Mucosa of descending colon (tissue), 1 donor: ENCODE results near the gene C15orf61.

GRCh38 chr15:67126994-67127910 is 61.9 kb downstream of the SMAD3 start:
- PRO-cap: bidirectional peak, plus-strand start at chr15:67127363, minus-strand start at chr15:67127387

GRCh38 chr15:67137672-67138688 is 72.6 kb downstream of the SMAD3 start:
- PRO-cap: unidirectional peak, minus-strand start at chr15:67138474

DNA sequence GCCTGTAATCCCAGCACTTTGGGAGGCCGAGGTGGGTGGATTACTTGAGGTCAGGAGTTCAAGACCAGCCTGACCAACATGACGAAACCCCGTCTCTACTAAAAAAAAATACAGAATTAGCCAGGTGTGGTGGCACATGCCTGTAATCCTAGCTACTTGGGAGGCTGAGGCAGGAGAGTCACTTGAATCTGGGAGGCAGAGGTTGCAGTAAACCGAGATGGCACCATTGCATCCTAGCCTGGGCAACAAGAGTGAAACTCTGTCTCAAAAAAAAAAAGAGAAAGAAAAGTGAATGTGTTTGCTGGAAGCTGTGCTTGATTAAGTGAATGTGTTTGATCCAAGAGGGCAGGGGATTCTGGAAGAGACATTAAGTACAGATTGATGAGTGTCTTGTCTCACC is 74.5 kb downstream of the SMAD3 start:
- PRO-cap: no peak

- PRO-cap: no peak
Measured at GRCh38 chr15:67153819-67154705, 88.7 kb downstream of the SMAD3 start.

GRCh38 chr15:67165901-67166256 is 88.6 kb downstream of the AAGAB start:
- PRO-cap: no peak

DNA sequence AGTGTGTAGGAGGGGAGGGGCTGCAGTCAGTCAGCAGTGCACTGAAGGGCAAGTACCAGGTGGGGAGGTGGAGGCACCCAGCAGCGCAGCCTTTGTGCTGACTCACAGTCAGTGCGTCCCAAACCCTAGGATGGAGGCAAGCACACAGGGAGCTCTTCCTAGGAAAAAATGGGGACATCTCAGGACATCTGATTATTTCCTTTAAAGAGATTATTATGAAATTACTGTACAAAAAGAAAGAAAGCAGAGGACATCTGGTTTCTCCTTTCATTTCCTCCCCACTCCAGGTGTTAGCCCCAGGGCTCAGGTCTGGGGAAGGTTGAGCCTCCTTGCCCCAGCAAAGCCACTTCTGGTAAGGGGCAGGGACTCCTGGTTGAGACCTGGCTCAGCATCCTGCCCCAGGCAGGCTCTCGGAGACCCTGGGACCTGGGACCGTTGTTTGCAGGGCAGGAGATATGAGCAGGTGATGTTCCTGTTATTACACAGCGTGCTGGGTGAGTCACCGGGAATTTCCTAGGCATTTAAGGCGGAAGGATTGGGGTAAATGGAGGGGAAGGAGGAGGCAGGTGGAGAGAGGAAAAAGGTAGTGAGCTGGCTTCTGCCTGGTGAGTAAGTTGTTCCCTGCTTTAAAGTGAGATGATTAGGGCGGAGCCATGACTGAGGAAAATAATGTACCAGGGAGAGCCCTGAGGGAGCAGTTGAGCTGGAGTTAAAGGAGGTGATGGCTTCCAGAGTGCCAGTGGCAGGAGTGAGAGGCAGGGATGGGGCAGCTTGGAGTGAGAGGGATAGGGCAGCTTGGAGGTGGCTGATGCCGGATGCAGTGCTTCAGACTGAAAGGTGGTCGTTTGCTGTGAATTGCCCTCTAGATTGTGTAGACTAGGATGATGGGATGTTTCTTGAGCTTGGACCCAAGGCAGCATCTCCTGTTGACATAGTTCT is 79.6 kb downstream of the AAGAB start:
- PRO-cap: no peak

DNA sequence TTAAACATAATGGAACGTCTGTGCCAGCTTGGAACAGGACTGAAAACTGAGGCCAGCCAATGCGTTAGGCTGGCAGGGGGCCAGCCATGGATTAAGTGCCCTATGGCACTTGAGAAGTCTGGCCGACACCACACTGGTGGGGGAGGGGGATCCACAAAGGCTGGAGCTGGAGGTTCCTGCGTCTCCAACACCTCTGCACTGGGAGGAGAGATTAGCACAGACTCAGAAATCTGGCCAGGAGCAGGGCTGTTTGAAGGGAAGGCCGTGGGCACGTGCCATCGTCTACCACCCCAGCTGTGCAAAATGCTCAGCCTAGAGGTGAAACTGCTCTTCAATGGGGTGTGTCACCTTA is 77.8 kb downstream of the AAGAB start:
- PRO-cap: no peak

- PRO-cap: no peak
Measured at GRCh38 chr15:67193274-67194293, 60.9 kb downstream of the AAGAB start.

- PRO-cap: no peak
Measured at GRCh38 chr15:67479739-67480149, 41.2 kb upstream of the C15orf61 start.

GRCh38 chr15:67520895-67521789 is at the start of gene C15orf61:
Gene C15orf61 (plus strand): TSS chr15:67521131.
- PRO-cap: bidirectional peak, plus-strand start at chr15:67521249, minus-strand start at chr15:67521093; bidirectional peak, plus-strand start at chr15:67521688, minus-strand start at chr15:67521600

- PRO-cap: no peak
Measured at GRCh38 chr15:67916979-67917511, 91.7 kb downstream of the SKOR1 start.

GRCh38 chr15:68187344-68188067 is 17.6 kb downstream of the CALML4 start:
- PRO-cap: no peak

DNA sequence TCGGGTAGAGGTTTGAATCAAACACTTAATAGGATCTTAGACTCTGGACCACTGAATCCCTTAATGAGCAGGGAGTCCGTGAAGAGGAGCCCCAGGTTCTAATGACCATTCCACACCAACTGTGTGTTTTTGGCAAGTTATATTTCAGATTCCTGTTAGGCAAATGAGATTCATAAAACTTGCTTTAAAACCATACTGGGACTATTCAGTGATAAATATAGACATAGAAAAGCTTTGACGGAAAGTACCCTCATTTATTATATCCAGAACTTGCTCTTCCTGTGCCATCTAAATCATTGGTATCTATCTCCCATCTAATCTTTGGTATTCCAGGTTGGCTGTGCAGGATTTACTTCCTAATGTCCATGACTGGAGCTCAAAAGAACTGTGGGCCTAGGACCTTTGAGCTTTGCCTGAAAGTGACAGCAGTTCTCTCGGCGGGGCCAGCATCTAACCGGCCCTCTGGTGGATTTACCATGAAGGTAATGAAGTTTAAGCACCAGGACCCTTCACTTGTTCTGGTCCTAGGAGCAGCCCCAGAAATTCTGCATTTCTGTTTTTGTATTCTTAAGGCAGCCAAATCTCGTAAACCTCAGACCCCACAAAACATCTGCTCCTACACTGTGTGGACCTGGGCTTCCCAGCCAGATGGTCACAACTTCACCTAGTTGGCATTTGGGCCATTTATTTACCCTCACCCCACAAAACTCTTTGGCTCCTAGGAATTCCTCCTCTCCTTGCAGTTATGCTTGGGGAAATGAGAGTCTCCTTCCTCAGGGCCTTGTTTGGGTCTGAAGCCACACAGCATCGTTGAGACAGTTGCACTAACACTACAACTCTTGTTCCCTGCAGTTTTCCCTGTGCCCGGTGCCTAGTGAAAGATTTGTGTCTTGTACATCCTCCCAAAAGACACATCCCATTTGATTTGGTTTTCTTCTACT is 13.0 kb downstream of the CALML4 start:
- PRO-cap: no peak

DNA sequence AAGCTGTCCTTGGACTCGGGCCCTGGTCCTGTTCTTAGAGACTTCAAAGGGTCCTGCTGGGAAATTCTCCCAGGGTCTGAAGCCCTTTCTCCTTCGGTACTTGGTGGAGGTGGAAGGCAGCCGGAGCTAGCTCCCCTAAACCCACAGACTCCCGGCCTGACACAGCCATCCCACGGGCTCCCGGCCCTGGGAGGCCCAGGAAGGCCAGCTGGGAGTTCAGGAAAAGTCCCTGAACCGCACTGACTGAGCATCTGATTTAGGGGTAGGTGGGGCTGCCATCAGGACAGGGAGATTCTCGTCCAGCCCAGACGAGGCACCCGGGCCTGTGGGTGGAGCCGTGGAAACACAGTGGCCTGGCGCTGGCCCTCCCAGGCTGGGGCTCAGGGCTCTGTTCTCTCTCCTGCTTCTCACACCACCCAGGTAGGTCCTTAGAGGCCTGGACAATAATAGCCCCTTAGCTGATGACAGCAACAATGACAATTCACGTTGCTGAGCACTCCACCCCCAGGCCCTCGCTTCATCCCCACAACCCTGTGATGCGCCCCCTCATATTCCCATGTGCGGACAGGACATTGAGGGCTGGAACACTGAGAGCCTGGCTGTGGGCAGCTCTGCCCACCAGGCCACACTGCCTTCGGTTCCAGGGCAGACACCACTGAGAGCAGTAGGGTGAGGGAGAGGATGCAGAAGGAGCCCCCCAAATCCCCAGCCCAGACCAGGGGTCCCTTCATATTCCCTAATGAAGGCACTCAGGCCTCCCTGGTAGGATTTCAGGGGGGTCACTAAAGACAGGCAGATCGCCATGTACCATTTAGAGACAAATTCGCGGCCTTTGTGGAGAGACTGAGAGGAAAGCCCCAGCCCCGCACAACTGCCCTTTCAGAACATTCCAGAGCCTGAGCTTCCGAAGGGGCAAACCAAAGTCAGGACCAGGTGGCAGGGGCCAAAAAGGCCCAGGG is 4.5 kb downstream of the CALML4 start:
- PRO-cap: no peak

DNA sequence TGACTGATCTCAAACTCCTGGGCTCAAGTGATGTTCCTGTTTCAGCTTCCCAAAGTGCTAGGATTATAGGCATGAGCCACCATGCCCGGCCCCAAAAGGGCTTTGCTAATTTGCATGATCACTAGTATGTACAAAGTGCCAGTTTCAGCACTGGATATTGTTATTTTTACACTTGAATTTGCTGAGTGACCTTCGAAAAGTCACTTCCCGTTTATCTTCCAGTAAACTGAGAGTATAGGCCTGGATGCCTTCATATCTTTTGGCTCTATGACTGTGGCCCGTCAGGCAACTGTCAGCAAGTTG is 12.1 kb downstream of the CLN6 start:
- PRO-cap: no peak

GRCh38 chr15:68256346-68257465 is 20.8 kb upstream of the FEM1B start:
- PRO-cap: bidirectional peak, plus-strand start at chr15:68256868, minus-strand start at chr15:68256863; bidirectional peak, plus-strand start at chr15:68257349, minus-strand start at chr15:68257184

DNA sequence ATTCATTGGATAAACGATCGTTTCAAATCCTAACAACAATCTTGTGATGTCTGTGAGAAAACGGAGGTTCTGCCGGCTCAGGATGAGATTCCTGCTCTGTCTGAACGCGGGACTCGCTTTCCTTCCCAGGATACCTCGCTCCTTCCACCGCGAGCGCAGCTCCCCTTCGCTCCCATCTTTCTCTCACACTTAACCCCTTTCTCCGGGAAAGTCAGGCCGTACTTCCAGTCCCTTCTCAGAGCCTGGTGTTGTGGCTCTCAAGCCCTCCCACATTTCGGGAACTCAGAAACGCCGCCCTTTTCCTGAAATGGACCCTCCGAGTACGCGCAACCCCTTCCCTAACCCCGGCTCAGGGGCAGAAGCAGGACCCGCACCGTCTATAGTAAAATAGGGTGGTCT is 431 bp upstream of the FEM1B start:
- PRO-cap: bidirectional peak, plus-strand start at position 141 of the sequence, minus-strand start at position 125 of the sequence; unidirectional peak, minus-strand start at position 185 of the sequence; unidirectional peak, minus-strand start at position 250 of the sequence

DNA sequence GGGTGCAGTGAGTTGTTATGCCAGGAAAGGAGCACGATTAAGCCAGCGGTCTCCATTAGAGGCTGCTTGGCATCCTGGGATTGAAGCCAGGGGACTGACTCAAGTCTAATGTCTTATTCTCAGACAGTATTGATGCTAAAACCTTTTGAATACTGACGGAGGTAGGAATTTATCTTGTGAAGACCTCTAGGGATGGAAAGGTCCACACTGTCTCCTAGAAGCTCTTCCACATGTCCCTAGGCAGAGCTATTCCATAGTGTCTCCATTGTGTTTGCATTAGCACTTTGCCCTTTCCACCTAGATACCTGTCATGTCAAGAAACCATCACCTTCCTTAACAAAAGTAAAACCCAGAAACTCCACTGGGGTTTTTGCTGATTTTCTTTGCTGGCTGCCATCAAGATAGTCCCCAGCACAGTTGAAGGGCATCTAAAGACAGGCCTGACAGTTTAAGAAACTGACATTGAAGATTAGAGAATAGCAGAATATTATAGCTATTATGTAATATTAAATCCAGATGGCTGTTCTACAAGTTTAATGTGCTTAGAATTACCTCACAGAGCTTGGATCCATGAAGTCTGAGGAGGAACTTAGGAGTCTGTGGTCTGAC is 22.2 kb downstream of the FEM1B start:
- PRO-cap: no peak

- PRO-cap: no peak
Measured at GRCh38 chr15:68326498-68327709, 49.4 kb downstream of the FEM1B start.

DNA sequence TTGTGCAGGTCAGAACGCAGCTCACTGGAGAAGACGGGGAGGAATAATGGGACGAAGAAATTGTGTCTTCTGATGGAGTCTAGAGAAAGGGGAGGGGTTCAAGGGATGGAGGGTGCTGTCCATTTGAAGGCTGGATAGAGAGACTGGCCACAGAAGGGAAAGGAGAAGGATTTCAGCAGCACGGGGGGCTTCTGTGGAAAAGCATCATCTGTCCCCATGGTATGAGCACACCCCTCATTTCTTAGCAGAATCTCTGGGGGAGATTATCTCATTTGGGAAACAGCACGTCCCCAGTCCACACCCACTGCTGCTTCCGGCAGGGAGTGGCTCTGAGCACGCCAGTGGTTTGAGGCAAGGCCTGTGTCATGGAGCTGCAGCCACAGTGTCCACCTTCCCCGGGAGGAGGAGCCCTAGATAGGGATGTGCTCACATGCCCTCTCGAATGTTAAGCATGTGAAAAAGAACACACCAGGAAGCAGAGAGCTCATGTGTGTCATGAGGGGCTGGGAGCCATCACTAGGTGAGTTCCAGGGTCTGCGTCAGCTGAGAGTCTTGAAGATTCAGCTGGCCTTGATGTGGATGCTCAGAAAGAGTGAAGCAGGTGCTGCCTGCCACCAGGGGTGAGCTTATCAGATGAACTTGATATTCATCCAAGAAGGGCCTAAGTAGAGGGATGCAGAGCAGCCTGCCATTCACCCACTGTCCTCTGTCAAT is 16.5 kb downstream of the ITGA11 start:
- PRO-cap: no peak